K562 (cell line): ENCODE results near the genes HNRNPL, EID2 and DYRK1B.

GRCh38 chr19:38836311-38837486 is 5.1 kb upstream of the ECH1 start:
- RAMPAGE, long total RNA = no peak
- RRBS = no CpG with 5 or more reads among the region's 12 CpGs
PRO-cap:
- standard = no peak
- CoPRO, capped RNA only, 2 experiments = no peak in any of the 2 experiments
- CoPRO, capped and uncapped RNA, 2 experiments = no peak in any of the 2 experiments
- CoPRO, uncapped RNA only, 2 experiments = peak in 2 of 2 experiments; most common plus-strand start chr19:38836486 (in 1); most common minus-strand start chr19:38836397 (in 2)
CAGE:
- cytosol, long polyA plus RNA = no peak
- long polyA plus RNA = no peak
- nucleolus, long total RNA = no peak
- nucleus, long polyA plus RNA = start-site peak on the minus strand at chr19:38836528-38836541, 74 and 48 reads in 2 replicates

DNA sequence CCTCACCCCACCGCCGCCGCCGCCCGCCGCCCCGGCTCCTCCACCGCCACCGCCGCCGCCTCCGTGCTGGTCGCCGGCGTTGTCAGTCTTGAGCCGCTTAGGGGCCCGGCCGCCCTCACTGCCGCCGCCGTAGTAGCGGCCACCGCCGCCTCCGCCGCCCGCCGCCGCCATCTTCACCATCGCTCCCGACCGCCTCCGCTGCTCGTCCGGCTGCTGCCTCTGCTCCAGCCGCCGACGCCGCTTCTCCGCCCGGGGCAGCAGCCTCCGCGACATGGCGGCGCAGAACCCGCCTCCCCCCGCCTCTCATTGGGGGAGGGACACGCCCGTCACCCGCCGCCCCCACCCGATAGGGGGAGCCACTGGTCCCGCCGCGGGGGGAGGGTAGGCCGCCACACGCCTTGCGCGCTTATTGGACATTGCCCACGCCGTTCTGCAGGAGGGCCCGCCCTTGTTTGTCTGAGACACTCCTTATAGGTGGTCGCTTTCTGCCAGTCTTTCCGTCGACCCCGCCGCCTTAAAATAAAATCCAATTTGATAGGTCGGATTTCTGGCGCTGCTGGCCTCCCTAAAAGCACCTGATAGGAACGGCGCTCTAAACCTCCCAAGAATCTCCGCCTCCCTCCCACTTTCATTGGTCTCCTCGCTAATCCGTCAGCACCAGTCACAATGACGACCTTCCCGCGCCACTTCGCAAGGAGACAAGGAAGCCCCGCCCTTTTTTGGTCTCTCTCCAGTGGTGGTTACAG is at the start of gene HNRNPL:
Gene HNRNPL (minus strand): TSS at position 293 of the 746 bp plus-strand sequence.
- RAMPAGE, long total RNA = start-site peak on the minus strand centred at position 264 of the sequence, 35 bp wide, 141 and 63 reads in 2 replicates
- RRBS = 2% methylated on average over 19 of the region's 79 CpGs
PRO-cap:
- standard = unidirectional peak, minus-strand start at position 90 of the sequence; bidirectional peak, plus-strand start at position 426 of the sequence, minus-strand start at position 247 of the sequence; bidirectional peak, plus-strand start outside the sequence, minus-strand start at position 668 of the sequence
- CoPRO, capped RNA only, 2 experiments = peak in 2 of 2 experiments; most common plus-strand start position 409 of the sequence (in 2); most common minus-strand start position 247 of the sequence (in 2)
- CoPRO, capped and uncapped RNA, 2 experiments = peak in 2 of 2 experiments; most common plus-strand start position 255 of the sequence (in 1); most common minus-strand start position 244 of the sequence (in 2)
- CoPRO, uncapped RNA only, 2 experiments = peak in 1 of 2 experiments; most common plus-strand start position 409 of the sequence (in 1); most common minus-strand start position 292 of the sequence (in 1)
CAGE:
- cytosol, long polyA plus RNA = start-site peak on the minus strand centred at position 246 of the sequence, 120 bp wide, 456 and 400 reads in 2 replicates
- long polyA plus RNA = start-site peak on the minus strand centred at position 251 of the sequence, 115 bp wide, 180 and 467 reads in 2 replicates
- nucleolus, long total RNA = no peak
- nucleus, long polyA plus RNA = start-site peak on the minus strand centred at position 431 of the sequence, 475 bp wide, 426 and 273 reads in 2 replicates

GRCh38 chr19:38974678-38974941 is 932 bp downstream of the FBXO17 start:
- RAMPAGE, long total RNA = no peak
- RRBS = no CpG with 5 or more reads among the region's 8 CpGs
PRO-cap:
- standard = no peak
- CoPRO, capped RNA only, 2 experiments = no peak in any of the 2 experiments
- CoPRO, capped and uncapped RNA, 2 experiments = no peak in any of the 2 experiments
- CoPRO, uncapped RNA only, 2 experiments = no peak in any of the 2 experiments
CAGE:
- cytosol, long polyA plus RNA = no peak
- long polyA plus RNA = no peak
- nucleolus, long total RNA = no peak
- nucleus, long polyA plus RNA = no peak

DNA sequence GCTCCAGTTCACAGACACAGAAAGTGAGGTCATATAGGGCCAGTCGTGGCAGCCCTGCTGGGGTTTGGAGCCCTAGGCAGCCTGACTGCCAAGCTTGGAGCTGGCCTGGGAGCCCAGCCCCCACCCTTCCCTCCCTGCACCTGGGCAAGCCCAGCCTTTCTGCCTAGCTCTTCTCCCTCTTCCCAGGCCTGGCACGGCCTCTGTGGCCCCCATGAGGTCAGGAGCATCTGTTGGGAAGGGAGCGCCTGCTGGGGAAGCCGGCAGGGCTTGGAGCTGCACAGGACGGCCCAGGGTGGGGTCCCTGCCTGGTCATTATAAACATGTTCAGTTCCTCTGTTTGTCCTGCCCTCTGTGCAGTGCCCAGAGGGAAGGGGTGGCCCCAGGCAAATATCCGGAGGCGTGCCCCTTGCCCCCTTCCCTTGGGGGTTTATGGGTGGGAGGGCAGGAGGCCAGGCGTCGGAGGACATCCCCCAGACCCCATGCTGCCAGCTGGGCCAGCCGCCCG is 30.1 kb upstream of the NCCRP1 start:
- RAMPAGE, long total RNA = no peak
- RRBS = 28% methylated on average over 2 of the region's 11 CpGs
PRO-cap:
- standard = no peak
- CoPRO, capped RNA only, 2 experiments = no peak in any of the 2 experiments
- CoPRO, capped and uncapped RNA, 2 experiments = no peak in any of the 2 experiments
- CoPRO, uncapped RNA only, 2 experiments = no peak in any of the 2 experiments
CAGE:
- cytosol, long polyA plus RNA = no peak
- long polyA plus RNA = no peak
- nucleolus, long total RNA = no peak
- nucleus, long polyA plus RNA = no peak

- RAMPAGE, long total RNA = no peak
- RRBS = no CpG with 5 or more reads among the region's 5 CpGs
PRO-cap:
- standard = no peak
- CoPRO, capped RNA only, 2 experiments = no peak in any of the 2 experiments
- CoPRO, capped and uncapped RNA, 2 experiments = no peak in any of the 2 experiments
- CoPRO, uncapped RNA only, 2 experiments = no peak in any of the 2 experiments
CAGE:
- cytosol, long polyA plus RNA = no peak
- long polyA plus RNA = no peak
- nucleolus, long total RNA = no peak
- nucleus, long polyA plus RNA = no peak
These were observed 20.2 kb downstream of the SAMD4B start for GRCh38 chr19:39362293-39362987.

DNA sequence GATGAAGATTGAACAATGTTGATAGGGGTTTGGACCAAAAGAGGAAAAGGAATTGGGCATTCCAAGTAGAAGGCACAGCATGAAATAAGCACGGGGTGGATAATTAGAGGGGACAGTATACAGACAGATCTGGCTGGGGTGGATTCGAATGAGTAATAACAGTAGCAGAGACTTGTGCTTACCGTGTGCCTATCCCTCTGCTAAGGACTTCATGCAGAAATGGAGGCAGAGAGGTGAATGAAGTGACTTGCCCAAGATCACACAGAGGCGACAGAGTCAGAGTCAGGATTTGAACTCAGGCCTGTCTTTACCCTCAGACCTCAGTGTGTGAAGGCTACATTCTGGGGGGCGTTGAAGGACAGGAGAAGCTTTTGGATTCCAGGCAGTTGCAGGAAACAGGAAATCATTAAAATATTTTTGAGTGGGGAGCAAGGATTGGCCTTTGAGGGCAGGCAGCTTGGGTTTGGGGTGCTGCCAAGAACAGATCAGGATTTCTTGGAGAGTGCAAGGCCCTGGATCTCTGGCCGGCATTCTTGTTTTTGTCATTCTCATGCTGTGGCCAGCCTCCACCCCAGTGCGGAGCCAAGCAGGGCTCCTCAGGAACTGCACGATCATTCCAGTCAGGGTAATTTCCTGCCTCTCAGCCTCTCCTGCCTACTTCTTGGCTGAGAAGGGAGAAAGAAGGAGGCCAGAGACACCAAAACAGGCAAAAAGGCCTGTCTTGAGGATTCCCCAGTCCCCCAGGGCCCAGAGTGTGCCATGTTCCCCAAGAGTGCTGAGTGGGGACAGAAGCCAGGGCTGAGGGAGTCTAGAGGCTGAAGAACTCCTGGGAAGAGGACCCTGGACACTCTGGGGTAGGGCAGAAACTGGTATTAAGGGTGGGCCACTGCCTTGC is 18.6 kb downstream of the PAF1 start:
- RAMPAGE, long total RNA = no peak
- RRBS = no CpG with 5 or more reads among the region's 8 CpGs
PRO-cap:
- standard = no peak
- CoPRO, capped RNA only, 2 experiments = no peak in any of the 2 experiments
- CoPRO, capped and uncapped RNA, 2 experiments = no peak in any of the 2 experiments
- CoPRO, uncapped RNA only, 2 experiments = no peak in any of the 2 experiments
CAGE:
- cytosol, long polyA plus RNA = no peak
- long polyA plus RNA = no peak
- nucleolus, long total RNA = no peak
- nucleus, long polyA plus RNA = no peak

DNA sequence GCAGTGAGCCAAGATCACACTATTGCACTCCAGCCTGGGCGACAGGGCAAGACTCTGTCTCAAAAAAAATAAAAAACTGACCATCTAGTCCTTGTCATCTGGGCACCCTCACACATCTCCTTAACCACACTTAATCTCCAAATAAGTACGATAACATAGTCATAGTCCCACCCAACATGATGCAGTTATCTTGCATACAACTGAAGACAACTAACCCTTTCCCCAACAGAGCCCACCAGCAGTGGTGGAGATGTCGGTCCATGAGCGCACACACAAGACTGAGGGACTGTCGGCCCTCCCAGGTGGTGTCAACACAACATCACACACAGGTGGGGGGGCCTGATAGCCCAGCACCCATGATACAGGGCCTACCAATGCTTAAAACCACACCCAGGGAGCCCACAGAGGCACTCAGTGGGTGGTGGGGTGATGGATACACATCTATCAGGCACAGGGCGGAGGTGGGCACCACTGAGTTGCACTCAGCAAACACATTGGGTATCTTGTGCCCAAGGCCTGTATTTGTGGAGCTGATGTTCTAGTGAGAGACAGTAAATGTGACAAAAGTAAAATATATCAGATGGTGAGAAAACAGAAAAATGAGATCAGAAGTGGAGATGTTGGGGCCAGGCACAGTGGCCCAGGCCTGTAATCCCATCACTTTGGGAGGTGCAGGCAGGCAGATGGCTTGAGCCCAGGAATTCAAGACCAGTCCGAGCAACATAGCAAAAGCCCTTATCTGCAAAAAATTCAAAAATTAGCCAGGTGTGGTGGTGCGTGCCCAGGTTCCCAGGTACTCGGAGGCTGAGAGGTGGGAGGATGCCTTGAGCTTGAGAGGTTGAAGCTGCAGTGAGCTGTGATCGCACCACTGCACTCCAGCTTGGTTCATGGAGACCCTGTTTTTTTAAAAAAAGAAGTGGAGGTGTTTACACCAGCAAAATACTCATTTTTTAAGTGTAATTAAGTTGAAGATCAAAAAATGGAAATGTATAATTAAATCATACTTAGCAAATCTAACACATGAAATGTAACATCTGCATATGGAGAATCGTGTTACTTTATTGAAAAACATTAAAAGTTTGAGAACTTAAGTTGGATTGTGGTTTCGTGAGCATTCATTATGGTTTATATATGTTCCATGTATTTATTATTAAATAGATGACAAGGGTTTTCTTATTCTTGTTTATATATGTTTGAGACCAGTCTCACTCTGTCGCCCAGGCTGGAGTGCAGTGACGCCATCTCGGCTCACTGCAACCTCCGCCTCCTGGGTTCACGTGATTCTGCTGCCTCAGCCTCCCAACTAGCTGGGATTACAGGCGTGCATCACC is 6.7 kb upstream of the ZFP36 start:
- RAMPAGE, long total RNA = no peak
- RRBS = no CpG with 5 or more reads among the region's 18 CpGs
PRO-cap:
- standard = unidirectional peak, plus-strand start at position 759 of the sequence
- CoPRO, capped RNA only, 2 experiments = no peak in any of the 2 experiments
- CoPRO, capped and uncapped RNA, 2 experiments = no peak in any of the 2 experiments
- CoPRO, uncapped RNA only, 2 experiments = peak in 2 of 2 experiments; most common plus-strand start position 362 of the sequence (in 1); most common minus-strand start position 432 of the sequence (in 1)
CAGE:
- cytosol, long polyA plus RNA = no peak
- long polyA plus RNA = no peak
- nucleolus, long total RNA = no peak
- nucleus, long polyA plus RNA = no peak

DNA sequence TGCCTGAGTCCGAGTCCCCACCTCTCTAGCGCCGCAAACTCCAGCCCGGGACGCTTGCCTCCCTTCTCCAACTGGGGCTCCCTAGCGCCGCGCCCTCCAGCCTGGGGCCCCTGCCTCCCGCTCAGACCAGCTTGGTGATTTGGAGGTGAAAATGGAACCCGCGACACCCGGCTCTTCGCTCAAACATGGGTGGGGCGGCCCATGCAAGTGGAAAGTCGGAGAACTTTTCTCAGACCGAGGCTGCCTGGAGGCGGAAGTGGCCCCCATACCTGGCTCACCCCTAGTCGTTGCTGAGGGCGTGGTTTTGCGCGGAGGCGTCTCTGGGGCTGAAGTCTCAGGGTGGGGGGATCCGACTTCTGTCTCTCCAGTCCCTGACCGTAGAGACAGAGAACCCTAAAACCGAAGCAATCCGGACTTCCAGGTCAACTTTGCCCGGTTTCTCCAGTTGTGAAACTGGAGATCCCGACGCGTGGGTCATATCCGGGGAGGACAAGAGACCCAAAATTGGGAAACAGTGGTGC is 378 bp downstream of the ZFP36 start:
- RAMPAGE, long total RNA = no peak
- RRBS = 2% methylated on average over 8 of the region's 31 CpGs
PRO-cap:
- standard = bidirectional peak, plus-strand start at position 317 of the sequence, minus-strand start at position 267 of the sequence
- CoPRO, capped RNA only, 2 experiments = peak in 1 of 2 experiments; most common plus-strand start position 359 of the sequence (in 1); most common minus-strand start position 258 of the sequence (in 1)
- CoPRO, capped and uncapped RNA, 2 experiments = no peak in any of the 2 experiments
- CoPRO, uncapped RNA only, 2 experiments = no peak in any of the 2 experiments
CAGE:
- cytosol, long polyA plus RNA = no peak
- long polyA plus RNA = no peak
- nucleolus, long total RNA = no peak
- nucleus, long polyA plus RNA = no peak

- RAMPAGE, long total RNA = no peak
- RRBS = 33% methylated on average over 2 of the region's 27 CpGs
PRO-cap:
- standard = no peak
- CoPRO, capped RNA only, 2 experiments = no peak in any of the 2 experiments
- CoPRO, capped and uncapped RNA, 2 experiments = no peak in any of the 2 experiments
- CoPRO, uncapped RNA only, 2 experiments = peak in 1 of 2 experiments; most common plus-strand start chr19:39408682 (in 1); most common minus-strand start chr19:39408630 (in 1)
CAGE:
- cytosol, long polyA plus RNA = no peak
- long polyA plus RNA = no peak
- nucleolus, long total RNA = no peak
- nucleus, long polyA plus RNA = no peak
These were observed 1.9 kb downstream of the ZFP36 start for GRCh38 chr19:39408289-39409303.

DNA sequence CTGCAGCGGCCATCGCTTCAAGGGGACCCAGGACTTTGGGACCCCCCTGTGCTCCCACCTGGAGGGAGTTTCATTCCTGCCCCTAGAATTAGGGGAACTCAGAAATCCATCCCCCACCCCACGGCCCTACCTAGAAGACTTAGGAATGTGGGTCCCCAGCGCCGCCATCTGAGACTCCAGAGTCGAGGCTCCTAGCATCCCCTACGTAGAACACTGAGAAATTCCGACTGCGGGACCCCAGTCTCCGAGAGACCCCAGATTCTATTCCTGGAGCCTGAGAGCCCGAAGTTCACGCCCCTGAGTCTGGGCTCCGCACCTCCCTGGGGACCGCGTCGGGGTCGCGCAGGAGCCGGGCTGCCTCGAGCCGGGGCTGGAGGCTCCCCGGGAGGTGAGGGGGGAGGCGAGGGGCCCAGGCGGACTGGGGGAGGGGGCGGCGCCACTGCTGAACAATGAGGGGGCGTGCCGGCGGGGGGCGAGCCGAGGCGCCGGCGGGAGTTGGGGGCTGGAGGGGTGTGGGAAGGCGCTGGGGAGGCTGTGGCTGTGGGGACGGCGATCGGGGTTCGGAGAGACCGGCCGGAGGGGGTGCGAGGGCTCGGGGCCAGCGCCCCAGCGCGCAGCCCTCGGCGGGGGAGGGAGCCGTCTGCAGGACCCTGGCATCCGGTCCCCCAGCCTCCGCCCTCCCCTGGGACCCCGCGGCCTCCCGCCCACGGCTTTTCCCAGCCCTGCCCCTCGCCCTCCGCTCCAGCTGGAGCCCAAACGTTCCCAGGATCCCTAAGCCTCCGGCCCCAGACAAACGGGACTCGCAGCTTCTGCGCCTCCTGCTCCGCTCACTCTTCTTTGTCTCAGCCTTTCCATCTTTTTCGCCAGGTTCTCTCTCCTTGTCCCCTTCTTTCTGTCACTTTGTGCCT is 810 bp downstream of the PLEKHG2 start:
- RAMPAGE, long total RNA = no peak
- RRBS = 1% methylated on average over 21 of the region's 64 CpGs
PRO-cap:
- standard = no peak
- CoPRO, capped RNA only, 2 experiments = peak in 1 of 2 experiments; most common plus-strand start position 755 of the sequence (in 1); most common minus-strand start position 642 of the sequence (in 1)
- CoPRO, capped and uncapped RNA, 2 experiments = no peak in any of the 2 experiments
- CoPRO, uncapped RNA only, 2 experiments = no peak in any of the 2 experiments
CAGE:
- cytosol, long polyA plus RNA = no peak
- long polyA plus RNA = no peak
- nucleolus, long total RNA = no peak
- nucleus, long polyA plus RNA = no peak

- RAMPAGE, long total RNA = no peak
- RRBS = no CpG with 5 or more reads among the region's 15 CpGs
PRO-cap:
- standard = no peak
- CoPRO, capped RNA only, 2 experiments = no peak in any of the 2 experiments
- CoPRO, capped and uncapped RNA, 2 experiments = no peak in any of the 2 experiments
- CoPRO, uncapped RNA only, 2 experiments = no peak in any of the 2 experiments
CAGE:
- cytosol, long polyA plus RNA = no peak
- long polyA plus RNA = no peak
- nucleolus, long total RNA = no peak
- nucleus, long polyA plus RNA = no peak
These were observed 4.1 kb downstream of the PLEKHG2 start for GRCh38 chr19:39416516-39417068.

DNA sequence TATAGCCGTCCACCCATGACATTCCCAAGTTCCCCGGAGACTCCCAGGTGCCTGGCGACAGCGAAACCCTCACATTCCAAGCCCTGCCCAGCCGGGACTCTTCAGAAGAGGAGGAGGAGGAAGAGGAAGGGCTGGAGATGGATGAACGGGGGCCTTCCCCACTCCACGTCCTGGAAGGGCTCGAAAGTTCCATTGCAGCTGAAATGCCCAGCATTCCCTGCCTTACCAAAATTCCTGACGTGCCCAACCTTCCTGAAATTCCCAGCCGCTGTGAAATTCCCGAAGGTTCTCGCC is 10.2 kb downstream of the PLEKHG2 start:
- RAMPAGE, long total RNA = no peak
- RRBS = 98% methylated on average over 4 of the region's 12 CpGs
PRO-cap:
- standard = no peak
- CoPRO, capped RNA only, 2 experiments = no peak in any of the 2 experiments
- CoPRO, capped and uncapped RNA, 2 experiments = no peak in any of the 2 experiments
- CoPRO, uncapped RNA only, 2 experiments = no peak in any of the 2 experiments
CAGE:
- cytosol, long polyA plus RNA = no peak
- long polyA plus RNA = no peak
- nucleolus, long total RNA = no peak
- nucleus, long polyA plus RNA = no peak

GRCh38 chr19:39424714-39425793 is 10.7 kb downstream of the RPS16 start:
- RAMPAGE, long total RNA = no peak
- RRBS = no CpG with 5 or more reads among the region's 28 CpGs
PRO-cap:
- standard = no peak
- CoPRO, capped RNA only, 2 experiments = no peak in any of the 2 experiments
- CoPRO, capped and uncapped RNA, 2 experiments = peak in 1 of 2 experiments; most common plus-strand start chr19:39425349 (in 1)
- CoPRO, uncapped RNA only, 2 experiments = peak in 1 of 2 experiments; most common plus-strand start chr19:39424998 (in 1)
CAGE:
- cytosol, long polyA plus RNA = no peak
- long polyA plus RNA = no peak
- nucleolus, long total RNA = no peak
- nucleus, long polyA plus RNA = no peak

DNA sequence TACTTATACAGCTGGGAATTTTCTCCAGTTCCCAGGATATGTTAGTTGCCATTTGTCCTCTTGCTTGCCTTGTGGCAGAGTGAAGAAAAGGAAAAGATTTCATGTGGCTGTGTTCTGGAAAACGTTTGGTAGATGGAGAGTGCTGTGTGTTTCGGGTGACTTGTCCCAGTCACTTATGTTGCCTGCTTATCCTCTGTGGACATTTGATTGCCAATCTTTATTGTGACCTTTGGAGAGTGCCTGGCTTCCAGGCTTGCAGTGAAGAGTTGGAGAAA is 2.6 kb downstream of the SUPT5H start:
- RAMPAGE, long total RNA = no peak
- RRBS = no CpG with 5 or more reads among the region's 2 CpGs
PRO-cap:
- standard = no peak
- CoPRO, capped RNA only, 2 experiments = no peak in any of the 2 experiments
- CoPRO, capped and uncapped RNA, 2 experiments = no peak in any of the 2 experiments
- CoPRO, uncapped RNA only, 2 experiments = no peak in any of the 2 experiments
CAGE:
- cytosol, long polyA plus RNA = no peak
- long polyA plus RNA = no peak
- nucleolus, long total RNA = no peak
- nucleus, long polyA plus RNA = no peak

GRCh38 chr19:39539779-39540523 is at the start of gene EID2:
EID2 (minus strand) TSS chr19:39540161.
- RAMPAGE, long total RNA = no peak
- RRBS = 3% methylated on average over 32 of the region's 71 CpGs
PRO-cap:
- standard = unidirectional peak, minus-strand start at chr19:39539969; unidirectional peak, minus-strand start at chr19:39540119; unidirectional peak, minus-strand start at chr19:39540151; unidirectional peak, minus-strand start at chr19:39540228
- CoPRO, capped RNA only, 2 experiments = peak in 2 of 2 experiments; most common plus-strand start chr19:39540332 (in 1); most common minus-strand start chr19:39540161 (in 1)
- CoPRO, capped and uncapped RNA, 2 experiments = peak in 2 of 2 experiments; most common plus-strand start chr19:39540298 (in 1); most common minus-strand start chr19:39540119 (in 2)
- CoPRO, uncapped RNA only, 2 experiments = peak in 1 of 2 experiments; most common plus-strand start chr19:39540358 (in 1); most common minus-strand start chr19:39540159 (in 1)
CAGE:
- cytosol, long polyA plus RNA = no peak
- long polyA plus RNA = no peak
- nucleolus, long total RNA = no peak
- nucleus, long polyA plus RNA = no peak

GRCh38 chr19:39679091-39679795 is 23.5 kb downstream of the LGALS16 start:
- RAMPAGE, long total RNA = no peak
- RRBS = no CpG with 5 or more reads among the region's 10 CpGs
PRO-cap:
- standard = no peak
- CoPRO, capped RNA only, 2 experiments = no peak in any of the 2 experiments
- CoPRO, capped and uncapped RNA, 2 experiments = no peak in any of the 2 experiments
- CoPRO, uncapped RNA only, 2 experiments = no peak in any of the 2 experiments
CAGE:
- cytosol, long polyA plus RNA = no peak
- long polyA plus RNA = no peak
- nucleolus, long total RNA = no peak
- nucleus, long polyA plus RNA = no peak

- RAMPAGE, long total RNA = no peak
- RRBS = 37% methylated on average over 10 of the region's 63 CpGs
PRO-cap:
- standard = bidirectional peak, plus-strand start at chr19:39833743, minus-strand start at chr19:39833624; bidirectional peak, plus-strand start at chr19:39834389, minus-strand start at chr19:39834150
- CoPRO, capped RNA only, 2 experiments = no peak in any of the 2 experiments
- CoPRO, capped and uncapped RNA, 2 experiments = peak in 2 of 2 experiments; most common plus-strand start chr19:39833753 (in 1); most common minus-strand start chr19:39834029 (in 1)
- CoPRO, uncapped RNA only, 2 experiments = peak in 2 of 2 experiments; most common plus-strand start chr19:39833940 (in 1); most common minus-strand start chr19:39833868 (in 1)
CAGE:
- cytosol, long polyA plus RNA = no peak
- long polyA plus RNA = no peak
- nucleolus, long total RNA = no peak
- nucleus, long polyA plus RNA = no peak
These were observed at the start of gene DYRK1B for GRCh38 chr19:39833713-39834826. DYRK1B (minus strand) TSS chr19:39834162.